AG09319 (cell line): ENCODE measurements around the gene HSD11B1.

GRCh38 chr1:207240279-207240765, 81.2 kb upstream of the CD55 start:
- RRBS = no CpG with 5 or more reads among the region's 4 CpGs

DNA sequence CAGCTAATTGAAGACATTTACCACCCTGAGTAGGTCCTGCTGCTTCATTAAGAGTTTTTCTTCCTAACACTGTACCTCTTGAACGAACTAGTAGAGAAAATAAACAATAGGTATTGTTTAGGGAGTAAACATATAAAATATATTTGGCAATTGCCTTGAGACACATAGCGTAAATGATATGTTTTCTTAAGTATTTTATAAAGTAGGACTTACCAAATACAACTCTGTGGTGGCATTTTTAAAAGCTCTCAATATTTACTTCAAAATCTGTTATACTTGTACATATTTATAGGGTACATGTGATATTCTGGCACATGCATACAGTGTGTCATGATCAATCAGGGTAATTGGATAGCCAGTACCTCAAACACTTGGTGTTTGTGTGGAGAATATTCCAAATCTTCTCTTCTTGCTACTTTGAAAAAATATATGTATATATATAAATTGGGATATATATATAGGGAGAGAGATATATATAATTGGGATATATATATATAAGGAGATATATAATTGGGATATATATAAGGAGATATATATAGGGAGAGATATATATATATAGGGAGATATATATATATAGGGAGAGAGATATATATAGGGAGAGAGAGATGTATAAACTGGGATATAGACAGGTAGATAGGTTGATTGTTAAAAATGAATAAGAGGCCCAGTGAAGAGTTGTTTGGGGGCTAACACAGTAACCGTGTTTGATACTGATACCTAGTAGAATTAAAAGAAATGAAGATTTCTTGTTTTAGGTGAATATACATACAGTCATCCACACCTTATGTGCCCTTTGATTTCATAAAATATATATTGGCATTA, 1.4 kb downstream of the CD55 start:
- RRBS = no CpG with 5 or more reads among the region's 3 CpGs

- RRBS = no CpG with 5 or more reads among the region's 2 CpGs
Measured at GRCh38 chr1:207330868-207331458, 9.5 kb downstream of the CD55 start.

GRCh38 chr1:207334235-207334864, 12.9 kb downstream of the CD55 start:
- RRBS = no CpG with 5 or more reads among the region's 2 CpGs

GRCh38 chr1:207414574-207415212, 39.4 kb upstream of the CR2 start:
- RRBS = no CpG with 5 or more reads among the region's 4 CpGs

- RRBS = no CpG with 5 or more reads among the region's 11 CpGs
Measured at GRCh38 chr1:207798977-207800054, 47.5 kb downstream of the CD46 start.

- RRBS = no CpG with 5 or more reads among the region's 9 CpGs
Measured at GRCh38 chr1:207861549-207862194, 49.3 kb downstream of the CD34 start.

DNA sequence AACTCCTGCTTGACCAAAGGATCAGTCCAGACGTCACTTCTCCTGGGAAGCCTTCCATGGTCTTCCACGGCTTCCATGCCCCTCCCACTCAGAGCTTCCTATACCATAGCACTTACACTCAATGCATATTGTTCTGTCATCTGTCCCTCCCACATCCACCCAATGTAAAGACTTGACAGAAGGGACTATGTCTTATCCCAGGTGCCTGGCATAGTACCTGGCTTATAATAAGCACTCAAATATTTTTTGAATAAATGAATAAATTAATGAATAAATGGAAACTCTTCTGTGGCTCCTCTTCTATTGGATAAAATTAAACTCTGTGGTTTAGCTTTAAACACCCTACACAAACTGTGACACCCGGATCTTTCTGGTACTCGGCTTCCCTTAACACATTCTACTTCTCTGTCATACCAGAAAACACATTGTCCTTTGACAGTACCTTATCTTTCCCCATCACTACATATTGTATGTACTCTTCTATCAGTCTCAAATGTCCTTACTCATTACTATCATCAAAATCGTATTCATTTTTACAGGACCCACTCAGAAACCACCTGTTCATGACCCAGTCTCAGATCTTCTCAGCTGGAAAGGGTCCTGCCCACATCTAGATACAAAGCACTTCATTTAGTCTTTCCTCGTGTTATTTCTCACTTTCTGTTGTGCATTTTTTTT, 28.0 kb downstream of the CD34 start:
- RRBS = no CpG with 5 or more reads among the region's 6 CpGs

GRCh38 chr1:207958807-207960207, 48.4 kb upstream of the CD34 start:
- RRBS = 5% methylated on average over 35 of the region's 98 CpGs

DNA sequence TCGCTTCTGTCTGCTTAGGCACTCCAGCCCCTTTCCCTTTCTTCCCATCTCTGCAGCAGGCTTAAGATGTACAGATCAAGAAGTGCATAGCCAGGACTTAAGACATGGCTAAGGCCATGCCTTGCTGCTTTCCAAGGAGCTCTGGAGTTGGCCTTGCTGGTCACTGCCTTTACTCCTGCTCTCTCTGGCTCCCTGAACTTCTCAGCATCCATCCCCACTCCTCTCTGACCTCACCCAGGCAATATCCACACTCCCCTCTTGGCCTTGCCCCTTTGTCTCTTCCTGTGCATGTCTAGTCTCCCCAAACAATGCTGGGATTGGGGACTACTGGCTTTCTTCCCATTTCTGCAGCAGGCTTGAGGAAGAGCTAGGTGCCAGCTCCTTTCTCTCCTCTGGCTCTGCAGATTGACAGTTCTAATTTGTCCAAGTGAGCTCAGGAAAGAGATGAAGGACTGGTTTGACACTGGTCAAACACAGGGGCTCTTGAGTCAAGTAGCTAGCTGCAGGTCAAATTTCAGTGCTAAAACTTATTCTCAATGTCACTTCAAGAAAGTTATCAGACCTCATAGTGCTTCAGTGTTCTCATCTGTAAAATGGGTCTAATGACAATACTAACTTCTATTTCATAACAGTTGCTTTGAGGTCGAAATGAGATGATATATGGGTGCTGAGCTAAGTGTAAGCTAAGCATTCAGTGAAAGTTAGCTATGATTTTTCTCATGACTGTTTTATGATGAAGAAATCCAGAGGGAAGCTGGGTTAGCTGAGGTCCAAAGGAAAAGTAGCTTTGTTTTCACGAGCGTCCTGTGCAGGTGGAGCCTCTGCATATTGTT, 159.4 kb upstream of the CD34 start:
- RRBS = no CpG with 5 or more reads among the region's 4 CpGs

GRCh38 chr1:208141681-208142224, 102.4 kb downstream of the PLXNA2 start:
- RRBS = no CpG with 5 or more reads among the region's 4 CpGs

- RRBS = no CpG with 5 or more reads among the region's 10 CpGs
Measured at GRCh38 chr1:208149405-208150298, 94.5 kb downstream of the PLXNA2 start.

- RRBS = no CpG with 5 or more reads among the region's 6 CpGs
Measured at GRCh38 chr1:208177479-208178184, 66.6 kb downstream of the PLXNA2 start.

DNA sequence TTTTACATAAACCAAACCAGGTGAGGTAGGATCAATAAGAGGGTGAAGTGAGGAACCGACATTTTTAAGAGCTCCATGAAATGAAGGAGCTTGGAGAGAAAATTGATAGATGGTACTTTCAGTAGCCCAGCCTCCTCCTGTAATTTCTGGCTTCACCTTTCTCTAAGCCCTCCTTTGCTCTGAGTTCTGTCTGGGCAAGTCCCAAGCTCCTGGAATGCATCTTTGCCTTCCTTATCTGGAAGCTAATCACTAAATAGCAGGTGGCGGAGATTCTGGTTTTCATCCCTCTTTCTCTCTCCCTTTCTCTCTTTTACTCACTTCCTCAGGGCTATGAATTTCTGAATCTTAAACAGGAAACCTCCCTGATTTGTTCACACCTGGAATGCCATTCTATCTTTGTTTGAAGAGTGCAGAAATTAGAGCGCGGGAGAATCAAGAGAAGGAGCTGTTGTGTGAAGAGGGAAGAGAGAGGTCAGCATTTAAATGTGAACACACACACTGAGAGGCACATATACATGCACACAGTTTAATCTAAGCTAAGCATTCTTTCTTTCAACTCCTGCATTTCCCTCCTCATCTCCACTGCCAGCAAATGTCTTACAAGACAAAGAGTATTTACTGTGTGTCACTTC, 199.5 kb upstream of the CAMK1G start:
- RRBS = no CpG with 5 or more reads among the region's 4 CpGs

- RRBS = no CpG with 5 or more reads among the region's 7 CpGs
Measured at GRCh38 chr1:209398285-209399197, 185.0 kb upstream of the CAMK1G start.

DNA sequence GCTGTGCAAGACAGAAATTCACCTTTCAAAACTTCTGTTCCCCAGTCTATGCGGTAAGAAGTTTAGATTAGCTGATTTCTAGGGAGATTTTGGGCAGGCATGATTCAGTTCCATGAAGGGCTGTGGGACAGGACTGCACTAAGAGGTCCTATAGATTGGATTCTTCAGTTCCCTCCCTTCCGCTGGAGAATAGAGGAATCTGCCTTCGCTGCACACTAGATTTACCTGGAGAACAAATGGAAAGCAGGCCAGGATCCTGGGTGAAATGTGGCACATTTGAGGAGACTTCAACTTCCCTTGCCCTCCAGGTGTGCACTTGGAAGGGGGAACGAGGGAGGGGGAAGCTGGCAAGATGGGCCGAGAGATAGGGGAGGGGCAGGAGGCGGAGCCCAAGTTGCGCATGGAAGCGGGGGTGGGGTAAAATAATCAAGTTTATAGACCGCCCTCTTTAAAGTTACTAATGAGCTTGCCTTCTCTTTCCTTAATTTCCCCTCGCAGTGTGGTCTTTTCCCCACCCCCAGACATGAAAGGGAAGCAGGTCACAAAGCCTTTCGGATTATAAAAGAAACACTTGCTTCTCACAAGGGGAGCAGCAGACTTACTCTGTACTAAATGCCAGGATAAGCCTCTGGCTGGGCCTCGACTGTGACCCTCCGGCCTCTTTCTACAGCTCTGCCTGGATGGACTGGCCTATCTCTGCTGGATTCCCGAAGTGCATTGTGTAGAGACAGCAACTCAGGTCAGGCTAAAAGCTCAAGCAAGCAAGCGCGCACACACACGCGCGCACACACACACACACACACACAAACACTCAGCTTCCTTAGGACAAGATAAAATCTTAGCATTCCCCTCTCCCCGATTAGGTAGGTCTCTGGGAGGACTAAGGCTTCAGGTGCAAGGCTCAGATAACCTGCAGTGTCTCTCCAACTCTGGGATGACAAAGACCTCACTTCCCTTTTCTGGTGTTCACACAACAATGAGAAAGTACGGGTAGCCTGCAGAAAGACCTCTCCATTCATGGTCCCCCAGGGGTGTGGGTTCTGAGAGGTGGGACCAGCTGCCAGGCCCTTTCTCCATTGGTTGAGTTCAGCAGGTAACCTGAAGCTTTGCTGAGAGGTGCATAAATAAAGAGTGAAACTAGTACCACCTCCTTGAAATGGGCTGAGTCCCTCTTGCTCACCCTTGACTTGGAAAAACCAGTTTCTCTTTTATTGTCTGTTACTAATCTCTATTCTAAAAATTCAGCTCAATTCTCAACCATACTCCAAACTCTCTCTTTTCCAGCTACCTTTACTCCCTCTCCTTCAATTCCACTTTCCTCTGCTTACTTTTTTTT, 155.4 kb upstream of the CAMK1G start:
- RRBS = no CpG with 5 or more reads among the region's 21 CpGs

DNA sequence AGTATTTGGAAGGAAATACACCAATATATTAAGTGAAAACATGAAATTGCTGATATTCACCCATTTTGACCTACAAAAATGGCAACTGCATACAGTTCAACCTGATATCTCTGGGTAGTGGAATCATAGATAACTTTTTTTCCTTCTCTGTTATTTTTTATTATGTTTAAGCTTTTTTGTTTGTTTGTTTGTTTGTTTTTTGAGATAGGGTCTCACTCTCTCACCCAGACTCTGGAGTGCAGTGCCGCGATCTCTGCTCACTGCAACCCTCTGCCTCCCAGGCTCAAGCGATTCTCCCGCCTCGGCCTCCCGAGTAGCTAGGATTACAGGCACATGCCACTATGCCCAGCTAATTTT, 10.0 kb downstream of the LAMB3 start:
- RRBS = no CpG with 5 or more reads among the region's 6 CpGs

DNA sequence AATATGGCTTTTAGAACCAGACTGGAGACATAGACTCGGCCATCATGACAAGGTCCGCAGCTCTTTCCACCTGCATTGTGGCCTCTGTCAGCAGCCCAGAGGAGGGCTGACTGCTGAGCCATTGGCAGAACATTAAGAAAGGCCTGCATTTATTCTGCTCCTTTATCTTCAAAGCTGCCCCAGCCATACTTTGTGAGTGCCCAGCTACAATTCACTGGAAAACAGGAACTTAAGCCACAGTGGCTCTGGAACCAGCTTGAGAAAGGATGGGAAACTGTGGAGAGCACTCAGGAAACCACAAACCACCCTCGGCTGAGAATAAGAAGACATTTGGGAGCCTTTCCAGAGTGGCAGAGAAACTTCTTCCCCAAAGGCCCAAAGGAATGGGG, 1.9 kb downstream of the LAMB3 start:
- RRBS = no CpG with 5 or more reads among the region's 3 CpGs

GRCh38 chr1:209704584-209705033, at the start of gene HSD11B1:
Gene HSD11B1, plus strand, starts transcription at chr1:209704846.
- RRBS = no CpG with 5 or more reads among the region's 7 CpGs